ENCODE measurements around the gene PRKCD.

DNA sequence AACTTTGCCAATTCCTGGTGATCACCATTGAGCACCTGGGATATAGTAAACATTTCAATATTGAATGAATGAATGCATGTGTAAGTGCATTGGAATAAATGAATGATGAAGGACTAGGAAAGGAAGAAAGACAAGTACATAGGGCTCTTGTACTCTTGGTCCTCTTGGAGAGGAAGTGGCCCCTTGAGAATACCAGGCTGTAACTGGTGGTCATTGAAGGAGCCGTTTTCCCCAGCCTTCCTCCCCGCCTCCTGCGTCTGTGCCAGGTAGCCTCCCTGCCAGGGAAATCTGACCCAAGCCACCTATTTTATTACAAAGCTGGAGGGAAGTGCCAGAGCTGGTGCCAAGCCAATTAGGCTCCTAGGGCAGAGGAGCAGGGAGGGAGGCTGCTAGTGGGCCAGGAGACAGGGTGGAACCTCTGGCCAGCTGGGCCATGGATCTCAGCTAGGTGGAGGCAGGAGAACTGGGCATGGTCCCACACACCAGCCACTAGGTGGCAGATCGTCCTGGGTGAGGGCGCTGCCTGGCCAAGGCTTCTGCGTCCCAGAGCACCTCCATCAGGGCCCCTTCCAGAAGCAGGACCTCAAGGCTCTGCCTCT lies 4.3 kb upstream of the RFT1 start:
- RRBS, result no CpG with 5 or more reads among the region's 6 CpGs
CAGE:
- cytosol, long polyA plus RNA, result no peak
- long polyA plus RNA, result no peak
- nucleus, long polyA plus RNA, result no peak

DNA sequence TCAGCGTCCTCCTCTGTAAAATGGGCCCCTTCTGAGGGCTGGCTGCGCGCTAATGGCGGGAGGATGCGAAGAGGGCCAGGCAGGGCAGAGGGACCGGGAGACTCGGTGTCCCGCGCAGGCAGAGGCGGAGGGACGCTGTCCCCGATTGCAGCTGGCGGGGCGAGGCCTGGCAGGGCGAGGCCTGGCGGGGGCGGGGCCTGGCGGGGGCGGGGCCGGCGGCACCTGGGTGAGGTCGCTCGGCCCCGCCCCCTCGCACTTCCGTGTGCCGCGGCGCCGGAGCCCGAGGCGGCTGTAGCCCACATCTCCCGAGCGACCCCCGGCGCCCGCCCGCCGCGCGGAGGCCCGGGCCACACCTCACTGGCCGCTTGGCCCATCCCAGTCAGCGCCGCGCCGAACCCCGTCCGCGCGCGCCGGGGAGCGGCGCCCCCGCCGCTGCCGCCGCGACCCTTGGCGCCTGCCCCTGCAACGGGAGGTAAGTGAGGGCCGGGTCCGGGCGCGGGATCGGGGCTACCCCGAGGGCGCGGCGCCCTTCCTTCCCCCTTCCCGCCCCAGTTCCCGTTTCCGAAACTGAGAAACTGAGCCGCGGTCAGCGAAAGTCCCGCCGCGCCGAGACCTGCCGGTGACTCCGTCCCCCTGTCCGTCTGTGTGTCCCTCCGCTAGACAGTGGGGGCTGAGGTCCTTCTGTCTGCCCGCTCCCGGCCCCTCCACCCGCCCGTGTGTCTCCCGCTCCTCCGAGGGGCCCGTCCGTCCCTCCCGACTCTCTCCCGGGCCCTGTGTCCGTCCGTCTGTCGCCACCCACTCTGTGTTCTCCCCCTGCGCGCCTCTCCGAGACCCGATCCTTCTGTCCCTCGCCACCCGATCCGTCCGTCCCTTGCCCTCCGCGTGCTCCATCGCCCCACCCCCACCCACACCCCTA lies at the start of gene PRKCD:
Gene PRKCD, plus strand, starts transcription at position 253 of the 916 bp plus-strand sequence.
- RRBS, result 1% methylated on average over 54 of the region's 109 CpGs
CAGE:
- cytosol, long polyA plus RNA, result no peak
- long polyA plus RNA, result no peak
- nucleus, long polyA plus RNA, result no peak

- RRBS, result no CpG with 5 or more reads among the region's 17 CpGs
CAGE:
- cytosol, long polyA plus RNA, result no peak
- long polyA plus RNA, result no peak
- nucleus, long polyA plus RNA, result no peak
These were observed 8.2 kb downstream of the PRKCD start for GRCh38 chr3:53168958-53169778.

- RRBS, result no CpG with 5 or more reads among the region's 7 CpGs
CAGE:
- cytosol, long polyA plus RNA, result no peak
- long polyA plus RNA, result no peak
- nucleus, long polyA plus RNA, result no peak
These were observed 25.0 kb downstream of the PRKCD start for GRCh38 chr3:53186156-53186347.

GRCh38 chr3:53195168-53196232 lies 34.5 kb downstream of the PRKCD start:
- RRBS, result no CpG with 5 or more reads among the region's 40 CpGs
CAGE:
- cytosol, long polyA plus RNA, result no peak
- long polyA plus RNA, result no peak
- nucleus, long polyA plus RNA, result no peak

DNA sequence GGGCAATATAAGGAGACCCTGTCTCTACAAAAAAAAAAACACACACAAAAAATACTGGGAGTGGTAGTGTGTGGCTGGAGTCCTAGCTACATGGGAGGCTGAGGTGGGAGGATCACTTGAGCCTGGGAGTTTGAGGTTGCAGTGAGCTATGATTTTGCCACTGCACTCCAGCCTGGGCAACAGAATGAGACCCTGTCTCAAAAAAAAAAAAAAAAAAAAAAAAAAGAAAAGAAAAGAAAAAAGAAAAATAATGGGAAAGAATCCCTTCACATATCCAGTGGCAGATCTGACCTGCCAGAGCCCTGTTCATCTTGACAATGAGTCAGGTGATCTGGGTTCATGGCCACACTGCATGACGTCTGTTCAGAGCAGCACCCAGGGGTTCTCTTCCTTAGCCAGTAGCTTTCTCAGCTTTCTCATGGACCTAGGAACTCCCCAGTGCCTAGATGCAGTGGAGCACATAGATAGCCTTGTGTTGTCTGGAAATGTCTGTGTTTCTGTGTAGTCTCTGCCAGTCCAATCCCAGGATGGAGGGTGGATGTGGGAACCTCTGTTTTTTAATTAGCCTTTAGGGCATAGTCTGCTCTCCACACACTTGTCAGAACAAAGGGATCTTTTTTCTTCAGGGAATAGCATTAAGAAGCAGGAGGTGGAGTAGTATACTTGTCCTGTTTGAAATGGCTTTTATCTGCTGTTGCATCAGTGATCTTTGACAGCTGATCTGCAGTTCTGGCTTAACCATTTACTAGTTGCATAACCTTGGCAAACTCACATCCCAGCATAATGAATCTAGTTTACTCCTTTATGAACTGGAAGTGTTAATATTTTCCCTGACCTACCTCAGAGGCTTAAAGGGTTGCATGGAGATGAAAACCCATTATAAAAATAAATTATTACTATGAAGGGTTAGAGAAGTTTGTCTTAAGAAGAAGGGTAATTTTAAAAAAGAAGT lies 16.2 kb upstream of the CACNA1D start:
- RRBS, result no CpG with 5 or more reads among the region's 1 CpG
CAGE:
- cytosol, long polyA plus RNA, result no peak
- long polyA plus RNA, result no peak
- nucleus, long polyA plus RNA, result no peak

- RRBS, result no CpG with 5 or more reads among the region's 5 CpGs
CAGE:
- cytosol, long polyA plus RNA, result no peak
- long polyA plus RNA, result no peak
- nucleus, long polyA plus RNA, result no peak
These were observed 1.6 kb downstream of the CACNA1D start for GRCh38 chr3:53496129-53496299.

DNA sequence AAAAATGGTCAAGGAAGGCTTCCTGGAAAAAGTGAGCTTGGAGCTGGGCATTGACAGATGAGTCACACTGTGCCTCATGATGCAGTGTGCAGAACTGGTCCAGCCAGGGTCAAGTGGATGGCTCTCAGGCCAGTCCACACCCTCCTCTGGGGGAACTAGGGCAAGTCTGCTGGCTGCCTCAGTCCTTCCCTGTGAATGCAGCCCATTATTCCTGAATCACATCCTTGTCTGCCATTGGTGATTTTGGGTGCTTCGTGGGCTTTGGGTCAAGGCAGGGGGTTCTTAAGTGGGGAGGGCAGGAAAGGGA lies 76.4 kb downstream of the CACNA1D start:
- RRBS, result no CpG with 5 or more reads among the region's 1 CpG
CAGE:
- cytosol, long polyA plus RNA, result no peak
- long polyA plus RNA, result no peak
- nucleus, long polyA plus RNA, result no peak

GRCh38 chr3:55489632-55490119 lies 2.6 kb upstream of the WNT5A start:
- RRBS, result no CpG with 5 or more reads among the region's 21 CpGs
CAGE:
- cytosol, long polyA plus RNA, result no peak
- long polyA plus RNA, result no peak
- nucleus, long polyA plus RNA, result no peak

DNA sequence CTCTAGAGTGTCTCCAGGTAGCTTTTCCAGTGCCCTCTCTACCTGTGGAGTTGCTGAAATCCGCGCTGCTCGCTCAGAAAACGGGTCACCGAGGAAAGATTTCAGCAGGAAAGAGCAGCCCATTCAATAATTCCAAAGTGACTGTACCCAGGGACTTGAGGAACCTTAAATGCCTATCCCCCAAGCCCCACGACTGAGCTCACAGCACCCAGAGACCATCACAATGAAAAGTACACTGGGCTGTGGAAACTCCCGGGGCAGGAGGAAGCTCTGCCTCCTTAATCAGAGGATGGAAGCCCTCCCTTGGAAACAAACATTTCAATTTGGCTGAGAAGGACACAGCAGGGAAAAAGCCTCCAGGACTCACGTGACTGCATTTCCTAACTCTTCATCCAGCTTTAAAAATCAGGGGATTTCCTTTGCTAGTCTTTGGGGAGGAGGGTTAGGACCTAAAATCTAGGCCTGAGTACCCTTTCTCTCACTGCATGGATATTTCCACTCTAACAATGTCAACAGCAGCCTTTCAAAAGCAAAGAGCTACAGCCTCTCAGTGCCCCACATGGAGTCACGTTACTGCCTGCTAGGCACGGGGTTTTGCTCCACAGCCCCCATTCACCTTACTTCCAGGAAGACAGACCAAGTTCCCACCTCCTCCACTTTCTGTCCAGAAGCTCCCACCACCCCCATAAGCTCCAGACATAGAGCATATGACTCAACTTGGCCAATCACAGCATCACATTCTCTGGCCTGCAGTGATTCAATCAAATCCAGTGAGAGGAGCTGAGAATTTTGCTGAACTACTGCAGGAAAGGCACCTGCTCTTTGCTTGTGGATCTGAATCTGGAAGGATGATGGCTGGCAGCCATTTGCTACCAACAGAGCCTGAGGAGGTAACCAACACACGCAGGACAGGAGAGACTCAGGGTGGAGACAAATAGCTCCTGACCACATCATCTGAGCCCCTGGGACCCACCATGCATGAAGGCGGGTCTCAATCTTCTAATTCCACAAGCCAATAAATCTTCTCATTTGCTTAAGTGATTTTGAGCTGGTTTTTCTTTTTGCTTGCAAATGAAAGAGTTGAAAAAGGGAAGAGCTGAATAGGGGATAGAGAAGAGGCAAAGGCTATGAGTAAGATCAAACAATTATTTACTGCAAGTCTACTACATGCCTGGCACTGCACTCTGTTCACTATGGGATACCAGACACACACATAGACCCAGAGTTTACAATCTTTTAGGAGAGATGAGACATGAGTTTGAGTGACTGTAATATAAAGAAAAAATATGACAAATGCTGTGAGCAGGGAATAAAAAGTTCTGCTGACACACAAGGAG lies 69.1 kb upstream of the WNT5A start:
- RRBS, result no CpG with 5 or more reads among the region's 12 CpGs
CAGE:
- cytosol, long polyA plus RNA, result no peak
- long polyA plus RNA, result no peak
- nucleus, long polyA plus RNA, result no peak

- RRBS, result no CpG with 5 or more reads among the region's 8 CpGs
CAGE:
- cytosol, long polyA plus RNA, result no peak
- long polyA plus RNA, result no peak
- nucleus, long polyA plus RNA, result no peak
These were observed 122.2 kb upstream of the WNT5A start for GRCh38 chr3:55609378-55609719.

- RRBS, result no CpG with 5 or more reads among the region's 3 CpGs
CAGE:
- cytosol, long polyA plus RNA, result start-site peak on the minus strand at chr3:56727795-56728164, 5 reads
- long polyA plus RNA, result no peak
- nucleus, long polyA plus RNA, result no peak
These were observed 44.8 kb upstream of the TASOR start for GRCh38 chr3:56727745-56728468.

DNA sequence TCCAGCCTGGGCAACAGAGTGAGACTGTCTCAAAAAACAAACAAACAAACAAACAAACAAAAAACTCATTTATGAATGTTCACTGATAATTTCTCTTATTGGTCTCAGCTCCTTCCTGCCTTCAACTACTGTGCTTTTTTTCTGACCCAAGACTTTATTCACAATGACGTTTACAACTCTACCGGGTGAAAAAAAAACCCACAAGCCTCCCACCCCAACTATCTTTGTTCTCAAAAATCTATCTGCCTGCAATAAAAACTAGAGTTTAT lies 52.1 kb upstream of the TASOR start:
- RRBS, result no CpG with 5 or more reads among the region's 2 CpGs
CAGE:
- cytosol, long polyA plus RNA, result no peak
- long polyA plus RNA, result no peak
- nucleus, long polyA plus RNA, result no peak

GRCh38 chr3:56923484-56924397 lies 122.0 kb upstream of the ARHGEF3 start:
- RRBS, result no CpG with 5 or more reads among the region's 5 CpGs
CAGE:
- cytosol, long polyA plus RNA, result no peak
- long polyA plus RNA, result no peak
- nucleus, long polyA plus RNA, result no peak

- RRBS, result no CpG with 5 or more reads among the region's 16 CpGs
CAGE:
- cytosol, long polyA plus RNA, result no peak
- long polyA plus RNA, result no peak
- nucleus, long polyA plus RNA, result no peak
These were observed 13.0 kb downstream of the IL17RD start for GRCh38 chr3:57151940-57152741.

GRCh38 chr3:57160246-57160920 lies 4.8 kb downstream of the IL17RD start:
- RRBS, result no CpG with 5 or more reads among the region's 4 CpGs
CAGE:
- cytosol, long polyA plus RNA, result no peak
- long polyA plus RNA, result no peak
- nucleus, long polyA plus RNA, result no peak

GRCh38 chr3:57628815-57629070 lies 31.6 kb upstream of the ARF4 start:
CAGE:
- cytosol, long polyA plus RNA, result no peak
- long polyA plus RNA, result no peak
- nucleus, long polyA plus RNA, result no peak

GRCh38 chr3:57782889-57783705 lies 27.0 kb downstream of the SLMAP start:
- RRBS, result no CpG with 5 or more reads among the region's 4 CpGs
CAGE:
- cytosol, long polyA plus RNA, result no peak
- long polyA plus RNA, result no peak
- nucleus, long polyA plus RNA, result no peak

GRCh38 chr3:57803540-57804178 lies 47.5 kb downstream of the SLMAP start:
- RRBS, result no CpG with 5 or more reads among the region's 3 CpGs
CAGE:
- cytosol, long polyA plus RNA, result no peak
- long polyA plus RNA, result no peak
- nucleus, long polyA plus RNA, result no peak

DNA sequence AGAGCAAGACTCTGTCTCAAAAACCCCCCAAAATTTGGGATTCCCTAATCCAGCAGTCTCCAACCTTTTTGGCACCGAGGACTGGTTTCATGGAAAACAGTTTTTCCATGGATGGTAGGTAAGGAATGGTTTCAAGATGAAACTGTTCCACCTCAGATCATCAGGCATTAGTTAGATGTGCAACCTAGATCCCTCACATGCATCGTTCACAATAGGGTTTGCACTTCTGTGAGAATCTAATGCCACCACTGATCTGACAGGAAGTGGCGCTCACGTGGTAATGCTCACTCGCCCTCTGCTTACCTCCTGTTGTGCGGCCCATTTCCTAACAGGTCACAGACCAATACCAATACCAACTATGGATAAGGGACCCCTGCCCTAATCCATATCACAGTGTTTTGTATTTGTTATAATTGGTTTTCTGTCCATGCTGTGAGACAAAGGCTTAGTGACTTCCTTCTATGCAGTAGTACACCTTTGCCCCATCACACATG lies 58.9 kb downstream of the SLMAP start:
- RRBS, result no CpG with 5 or more reads among the region's 6 CpGs
CAGE:
- cytosol, long polyA plus RNA, result no peak
- long polyA plus RNA, result no peak
- nucleus, long polyA plus RNA, result no peak